SK-N-MC (cell line): ENCODE results near the genes MGAT4B, RNF130 and FLT4.

DNA sequence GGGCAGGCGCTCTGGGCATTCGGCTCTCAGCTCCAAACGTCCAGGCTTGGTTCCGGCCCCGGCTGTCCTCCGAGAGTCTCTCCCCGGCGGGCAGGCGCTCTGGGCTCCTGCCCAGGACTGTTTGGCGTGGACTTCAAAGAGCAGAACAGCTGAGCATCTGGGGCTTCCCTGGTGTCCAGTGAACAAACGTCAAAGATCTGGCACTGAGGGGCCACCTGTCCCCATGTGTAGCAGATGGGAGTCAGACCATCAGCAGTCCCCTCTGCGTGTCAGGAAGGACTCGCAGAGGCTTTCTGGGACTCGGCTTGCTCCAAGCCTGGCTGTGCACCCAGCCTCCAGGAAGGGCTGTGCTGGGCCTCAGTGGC, 164.1 kb upstream of the PHYKPL start:
- RRBS = no CpG with 5 or more reads among the region's 14 CpGs

GRCh38 chr5:178488550-178488749, 101.7 kb downstream of the COL23A1 start:
- RRBS = no CpG with 5 or more reads among the region's 5 CpGs

DNA sequence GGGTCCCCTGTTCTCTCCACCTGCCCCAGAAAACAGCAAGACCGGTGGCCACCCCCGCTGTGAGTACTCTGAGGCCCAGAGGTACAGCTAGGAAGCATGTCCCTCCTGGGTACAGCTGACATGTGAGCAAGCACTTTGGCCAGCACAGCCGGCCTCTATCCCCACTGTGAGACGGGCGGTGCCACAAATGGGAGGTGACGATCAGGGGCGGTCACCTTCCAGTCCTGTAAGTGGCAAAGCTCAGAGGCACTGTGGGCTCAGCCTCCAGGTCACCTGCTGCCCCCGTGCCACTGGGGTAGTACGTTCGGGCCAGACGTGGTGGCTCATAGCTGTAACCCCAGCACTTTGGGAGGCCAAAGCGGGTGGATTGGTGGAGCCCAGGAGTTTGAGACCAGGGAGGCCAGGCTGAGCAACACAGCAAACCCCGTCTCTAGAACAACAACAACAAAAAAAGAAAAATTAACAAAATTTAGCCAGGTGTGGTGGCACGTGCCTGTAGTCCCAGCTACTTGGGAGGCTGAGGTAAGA, 45.7 kb downstream of the COL23A1 start:
- RRBS = 42% methylated on average over 3 of the region's 14 CpGs

- RRBS = no CpG with 5 or more reads among the region's 9 CpGs
Measured at GRCh38 chr5:178545100-178545563, 45.1 kb downstream of the COL23A1 start.

DNA sequence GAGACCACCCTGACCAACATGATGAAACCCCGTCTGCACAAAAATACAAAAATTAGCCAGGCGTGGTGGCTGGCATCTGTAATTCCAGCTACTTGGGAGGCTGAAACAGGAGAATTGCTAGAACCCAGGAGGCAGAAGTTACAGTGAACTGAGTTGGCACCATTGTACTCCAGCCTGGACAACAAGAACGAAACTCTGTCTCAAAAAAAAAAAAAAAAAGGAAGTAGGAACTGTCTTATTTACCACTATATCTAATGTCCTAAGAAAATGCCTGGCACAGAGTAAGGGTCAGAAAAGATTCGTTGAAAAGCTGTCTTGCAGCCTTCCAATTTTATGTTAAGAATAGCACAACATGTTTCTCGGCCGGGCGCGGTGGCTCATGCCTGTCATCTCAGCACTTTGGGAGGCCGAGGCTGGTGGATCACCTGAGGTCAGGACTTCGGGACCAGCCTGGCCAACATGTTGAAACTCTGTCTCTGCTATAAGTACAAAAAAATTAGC, 55.7 kb upstream of the ZNF354B start:
- RRBS = no CpG with 5 or more reads among the region's 10 CpGs

GRCh38 chr5:179616710-179617286, 6.7 kb downstream of the HNRNPH1 start:
- RRBS = no CpG with 5 or more reads among the region's 5 CpGs

- RRBS = under 1% methylated on average over 20 of the region's 71 CpGs
Measured at GRCh38 chr5:179697708-179698818, 704 bp upstream of the CANX start.

DNA sequence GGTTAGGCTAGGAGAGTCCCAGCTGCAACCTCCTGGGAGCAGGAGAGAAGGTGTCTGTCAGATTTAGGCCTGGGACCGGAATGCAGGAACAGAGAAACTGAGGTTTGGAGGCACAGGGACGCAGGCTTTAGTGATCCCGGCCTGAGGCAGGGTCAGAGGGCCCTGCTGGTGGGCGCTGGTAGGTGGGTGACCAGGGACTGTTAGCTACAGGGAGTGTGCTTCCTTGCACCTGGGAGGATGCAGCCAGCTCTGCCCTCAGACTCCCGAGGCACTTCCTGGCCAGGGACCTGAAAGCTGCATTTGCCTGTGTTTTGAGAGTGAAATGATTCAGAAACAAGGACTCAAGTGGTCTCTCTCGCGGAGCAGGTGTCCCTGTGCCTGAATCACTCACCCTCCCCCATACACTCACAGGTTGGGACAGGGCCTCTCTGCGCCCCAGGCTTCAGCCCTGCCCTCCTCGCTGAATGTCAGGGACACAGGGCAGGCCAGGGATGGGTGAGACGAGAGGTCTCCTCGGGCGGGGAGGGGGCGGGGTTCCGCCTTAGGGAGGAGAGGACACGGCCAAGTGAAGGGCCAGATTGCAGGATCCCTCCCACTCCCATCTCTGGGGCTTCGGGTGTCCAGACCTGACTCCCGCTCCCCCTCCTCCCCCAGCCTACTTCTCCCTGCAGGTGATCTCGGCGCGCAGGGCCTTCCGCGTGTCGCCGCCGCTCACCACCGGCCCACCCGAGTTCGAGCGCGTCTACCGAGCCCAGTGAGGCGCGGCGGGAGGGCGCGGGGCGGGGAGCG, 1.3 kb downstream of the LTC4S start:
- RRBS = 26% methylated on average over 11 of the region's 38 CpGs

GRCh38 chr5:179806149-179807246, at the start of gene MGAT4B:
MGAT4B (minus strand) TSS chr5:179806866.
- RRBS = under 1% methylated on average over 61 of the region's 141 CpGs

- RRBS = no CpG with 5 or more reads among the region's 5 CpGs
Measured at GRCh38 chr5:179813043-179813629, 6.5 kb upstream of the MGAT4B start.

- RRBS = no CpG with 5 or more reads among the region's 14 CpGs
Measured at GRCh38 chr5:179825557-179826283, 5.0 kb downstream of the SQSTM1 start.

DNA sequence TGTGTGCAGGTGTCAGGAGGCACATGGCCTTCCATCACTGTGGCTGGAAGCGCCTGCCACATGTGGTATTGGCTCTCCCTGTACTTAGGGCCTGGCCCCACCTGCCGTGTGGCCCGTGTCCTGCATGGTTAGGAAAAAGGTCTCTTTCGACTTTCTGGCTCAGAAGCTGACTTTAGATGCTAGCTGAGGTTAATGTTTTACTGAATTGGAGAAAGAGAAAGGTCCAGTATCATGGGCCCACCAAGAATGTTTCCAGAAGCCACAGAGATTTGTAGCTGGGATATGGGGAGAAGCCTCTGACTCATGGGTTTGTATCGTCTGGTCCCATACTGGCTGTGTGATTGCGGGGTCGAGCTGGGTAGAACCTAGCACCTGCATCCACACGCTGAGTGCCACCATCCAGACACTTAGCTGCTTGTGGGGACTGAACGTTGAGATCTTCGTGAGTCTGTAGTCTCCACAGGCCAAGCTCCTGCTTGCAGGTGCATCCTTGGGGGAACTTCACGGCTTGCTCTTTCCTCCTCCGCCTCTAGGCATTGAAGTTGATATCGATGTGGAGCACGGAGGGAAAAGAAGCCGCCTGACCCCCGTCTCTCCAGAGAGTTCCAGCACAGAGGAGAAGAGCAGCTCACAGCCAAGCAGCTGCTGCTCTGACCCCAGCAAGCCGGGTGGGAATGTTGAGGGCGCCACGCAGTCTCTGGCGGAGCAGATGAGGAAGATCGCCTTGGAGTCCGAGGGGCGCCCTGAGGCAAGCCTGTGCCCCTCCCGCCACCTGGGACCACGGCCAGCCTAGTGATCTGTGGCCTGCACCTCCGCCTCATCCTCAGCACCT, 12.0 kb downstream of the SQSTM1 start:
- RRBS = no CpG with 5 or more reads among the region's 26 CpGs

- RRBS = no CpG with 5 or more reads among the region's 10 CpGs
Measured at GRCh38 chr5:180069690-180070538, 1.6 kb downstream of the RNF130 start.

GRCh38 chr5:180071245-180072390, at the start of gene RNF130:
RNF130 (minus strand) TSS chr5:180071759.
- RRBS = under 1% methylated on average over 42 of the region's 153 CpGs

GRCh38 chr5:180085005-180085771, 13.6 kb upstream of the RNF130 start:
- RRBS = no CpG with 5 or more reads among the region's 11 CpGs

- RRBS = 87% methylated on average over 6 of the region's 51 CpGs
Measured at GRCh38 chr5:180313587-180314327, 21.9 kb upstream of the MAPK9 start.

DNA sequence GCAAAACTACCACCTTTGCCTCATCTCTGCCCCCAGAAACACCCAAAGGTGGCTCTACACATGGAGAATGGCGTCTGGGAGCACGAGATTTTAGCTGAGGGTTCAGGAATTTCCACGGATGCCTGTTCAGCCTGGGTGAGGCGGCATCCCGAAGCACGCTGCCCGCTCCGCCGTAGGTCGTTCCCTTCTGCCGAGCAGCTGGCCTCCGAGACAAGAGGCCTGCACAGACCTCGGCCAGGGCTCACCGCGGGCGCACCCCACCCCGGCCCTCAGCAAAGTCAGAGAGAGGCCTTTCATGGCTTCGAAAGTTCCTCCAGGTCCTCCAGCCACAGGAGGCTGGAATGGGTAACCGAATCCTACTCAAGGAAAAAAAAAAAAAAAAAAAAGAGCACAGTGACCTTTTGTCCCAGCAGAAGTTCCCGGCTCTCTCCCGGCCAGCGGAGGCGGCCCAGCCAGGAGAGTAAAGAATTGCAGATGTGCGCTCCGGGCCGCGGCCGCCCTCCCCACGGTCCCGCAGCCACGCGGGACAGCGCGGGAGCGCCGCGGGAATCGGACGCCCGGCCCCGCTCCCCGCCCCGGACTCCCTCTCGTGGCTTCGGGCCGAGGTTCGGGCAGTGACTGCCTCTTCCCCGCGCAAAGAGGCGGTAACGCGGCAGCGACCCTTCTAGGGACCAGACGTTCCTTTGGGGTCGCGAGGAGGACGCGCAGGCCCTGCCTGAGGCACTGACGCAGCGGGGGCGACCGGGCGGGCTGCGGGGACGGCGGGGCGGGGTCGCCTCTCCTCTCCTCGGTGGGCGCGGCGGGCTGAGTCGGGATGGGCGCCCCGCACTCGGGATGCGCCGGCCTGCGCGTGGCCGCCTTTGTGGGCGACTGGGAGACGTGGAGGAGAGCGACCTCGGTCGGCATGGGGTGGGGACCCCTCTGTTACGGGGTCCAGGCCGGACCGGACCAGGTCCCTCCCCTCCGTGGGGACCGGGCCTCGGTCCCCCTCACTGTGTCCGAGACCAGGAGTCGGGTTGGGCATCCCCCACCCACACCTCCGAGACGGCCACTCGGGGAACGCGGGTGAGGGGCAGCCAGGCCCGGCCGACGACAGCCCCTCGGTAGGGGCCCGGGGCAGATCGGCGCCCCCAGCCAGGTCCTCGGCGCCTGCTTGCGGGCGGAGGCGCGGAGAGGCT, 773 bp downstream of the GFPT2 start:
- RRBS = 12% methylated on average over 51 of the region's 112 CpGs

- RRBS = no CpG with 5 or more reads among the region's 2 CpGs
Measured at GRCh38 chr5:180575487-180576267, 15.6 kb downstream of the SCGB3A1 start.

DNA sequence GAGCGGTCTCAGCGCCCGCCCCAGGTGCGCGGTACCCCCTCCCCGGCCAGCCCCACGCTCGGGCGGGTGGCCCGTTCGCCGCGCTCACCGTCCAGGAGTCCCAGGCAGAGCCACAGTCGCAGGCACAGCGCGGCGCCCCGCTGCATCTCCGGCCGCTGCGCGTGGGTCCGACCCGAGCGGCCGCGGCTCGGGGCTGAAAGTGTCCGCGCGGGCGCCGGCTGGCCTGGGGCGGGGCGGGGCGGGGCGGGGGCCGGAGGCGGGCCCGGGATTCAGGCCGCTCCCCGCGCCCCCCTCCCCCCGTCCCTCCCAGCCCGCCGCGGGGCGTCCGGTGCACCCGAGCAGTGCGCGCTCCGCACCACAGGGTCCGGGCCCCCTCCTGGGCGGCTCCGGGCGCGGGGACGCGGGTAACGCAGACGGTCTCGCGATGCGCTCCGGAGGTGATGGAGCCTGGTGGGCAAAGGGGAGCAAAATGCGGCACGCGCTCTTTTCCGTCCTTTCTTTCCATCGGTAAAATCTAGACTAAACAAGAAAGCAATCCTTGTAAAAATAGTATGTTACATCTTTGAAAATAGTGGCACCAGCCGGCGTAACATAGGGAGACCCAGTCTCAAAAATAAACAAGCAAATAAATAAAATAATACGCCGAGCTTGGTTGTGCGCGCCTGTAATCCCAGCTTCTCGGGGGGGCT, at the start of gene FLT4:
TSS of gene FLT4 (minus strand) at position 201 of the 689 bp plus-strand sequence.
- RRBS = 5% methylated on average over 62 of the region's 79 CpGs